Metanephros (tissue), 2 donors: ENCODE data around the genes DNHD1, TAF10, OR2D2 and RBMXL2.

DNA sequence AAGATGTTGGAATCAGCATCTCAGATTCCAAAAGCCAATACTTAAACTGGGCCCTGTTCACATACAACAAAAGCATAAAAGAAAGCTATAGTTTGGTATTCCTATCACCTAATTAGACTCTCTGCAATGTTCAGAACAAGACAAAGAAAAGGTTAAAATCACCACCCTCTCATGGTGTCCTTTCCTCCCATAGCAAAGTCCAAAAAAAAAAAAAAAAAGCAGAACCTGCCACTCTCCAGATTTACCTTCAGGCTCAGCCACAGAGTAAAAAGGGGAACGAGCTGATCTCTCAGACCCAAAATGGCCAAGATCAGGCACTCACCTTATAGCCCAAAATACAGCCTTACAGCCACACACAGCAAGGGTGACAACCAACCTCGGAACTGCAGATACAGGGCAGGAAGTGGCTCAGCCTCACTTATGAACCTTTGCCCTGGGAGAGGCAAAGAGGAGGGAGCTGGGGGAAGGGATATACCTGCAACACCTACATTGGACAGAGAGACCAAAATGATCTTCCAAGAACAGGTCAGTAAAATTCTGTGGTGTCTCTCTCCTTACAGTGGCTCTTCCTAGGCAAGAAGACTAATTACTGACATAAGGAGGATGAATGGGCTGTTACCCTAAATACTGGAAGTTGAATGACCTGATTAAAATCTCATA is 4.5 kb downstream of the FHIP1B start:
- RAMPAGE, long total RNA = no peak

DNA sequence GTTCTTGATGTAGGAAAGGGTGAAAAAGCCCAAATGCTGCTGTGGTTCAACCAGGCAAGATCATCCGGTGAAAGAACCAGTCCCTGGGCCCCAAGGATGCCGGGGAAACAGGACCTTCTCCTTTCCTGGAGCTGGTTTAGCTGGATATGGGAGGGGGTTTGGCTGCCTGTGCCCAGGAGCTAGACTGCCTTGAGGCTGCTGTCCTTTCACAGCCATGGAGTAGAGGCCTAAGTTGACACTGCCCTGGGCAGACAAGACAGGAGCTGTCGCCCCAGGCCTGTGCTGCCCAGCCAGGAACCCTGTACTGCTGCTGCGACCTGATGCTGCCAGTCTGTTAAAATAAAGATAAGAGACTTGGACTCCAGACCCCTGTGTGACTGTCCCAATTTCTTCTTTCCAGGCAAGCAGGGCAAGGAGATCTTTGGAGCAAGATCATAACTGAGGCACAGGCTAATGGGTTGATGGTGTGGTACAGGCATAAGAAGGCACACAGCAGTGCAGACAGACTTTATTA is 4.4 kb downstream of the SMPD1 start:
- RAMPAGE, long total RNA = no peak

DNA sequence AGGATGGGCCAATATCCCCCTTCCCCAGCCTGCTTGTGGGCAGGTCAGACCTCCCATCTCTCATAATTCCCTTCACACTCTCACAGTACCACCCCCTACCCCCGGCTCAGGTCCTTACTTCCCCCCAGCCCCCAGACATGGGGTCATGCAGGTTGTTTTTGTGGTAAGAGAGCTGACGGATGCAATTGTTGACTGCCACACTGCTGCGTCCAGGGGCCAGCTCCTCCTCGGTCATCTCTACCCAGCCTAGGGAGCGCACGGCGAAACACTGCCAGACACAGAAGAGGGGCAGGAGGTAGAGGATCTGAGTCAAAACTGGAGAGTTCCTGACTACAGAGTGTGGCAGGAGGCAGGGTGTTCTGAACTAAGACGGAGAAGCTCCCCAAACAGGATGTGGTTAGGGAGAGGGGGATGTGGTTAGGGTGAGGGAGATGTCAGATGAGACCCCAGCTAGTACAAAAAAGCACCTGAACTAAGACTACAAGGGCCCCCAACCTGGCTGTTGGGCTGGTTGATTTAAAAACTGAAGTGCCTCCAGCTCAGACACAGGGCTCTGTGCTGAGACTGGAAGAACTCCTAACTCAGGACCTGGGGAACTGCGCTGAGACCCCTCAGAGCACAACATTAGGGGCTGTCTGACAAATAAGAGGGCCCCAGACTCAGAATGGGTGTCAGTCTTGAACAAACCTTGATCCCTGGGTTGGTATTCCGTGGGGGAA is 12.3 kb downstream of the SMPD1 start:
- RAMPAGE, long total RNA = no peak

- RAMPAGE, long total RNA = no peak
These were observed at the start of gene DNHD1 for GRCh38 chr11:6496883-6497788. Gene DNHD1, plus strand, starts transcription at chr11:6497280.

- RAMPAGE, long total RNA = no peak
These were observed 32.2 kb downstream of the RRP8 start for GRCh38 chr11:6571238-6571567.

GRCh38 chr11:6576591-6576991 is 26.8 kb downstream of the RRP8 start:
- RAMPAGE, long total RNA = no peak

DNA sequence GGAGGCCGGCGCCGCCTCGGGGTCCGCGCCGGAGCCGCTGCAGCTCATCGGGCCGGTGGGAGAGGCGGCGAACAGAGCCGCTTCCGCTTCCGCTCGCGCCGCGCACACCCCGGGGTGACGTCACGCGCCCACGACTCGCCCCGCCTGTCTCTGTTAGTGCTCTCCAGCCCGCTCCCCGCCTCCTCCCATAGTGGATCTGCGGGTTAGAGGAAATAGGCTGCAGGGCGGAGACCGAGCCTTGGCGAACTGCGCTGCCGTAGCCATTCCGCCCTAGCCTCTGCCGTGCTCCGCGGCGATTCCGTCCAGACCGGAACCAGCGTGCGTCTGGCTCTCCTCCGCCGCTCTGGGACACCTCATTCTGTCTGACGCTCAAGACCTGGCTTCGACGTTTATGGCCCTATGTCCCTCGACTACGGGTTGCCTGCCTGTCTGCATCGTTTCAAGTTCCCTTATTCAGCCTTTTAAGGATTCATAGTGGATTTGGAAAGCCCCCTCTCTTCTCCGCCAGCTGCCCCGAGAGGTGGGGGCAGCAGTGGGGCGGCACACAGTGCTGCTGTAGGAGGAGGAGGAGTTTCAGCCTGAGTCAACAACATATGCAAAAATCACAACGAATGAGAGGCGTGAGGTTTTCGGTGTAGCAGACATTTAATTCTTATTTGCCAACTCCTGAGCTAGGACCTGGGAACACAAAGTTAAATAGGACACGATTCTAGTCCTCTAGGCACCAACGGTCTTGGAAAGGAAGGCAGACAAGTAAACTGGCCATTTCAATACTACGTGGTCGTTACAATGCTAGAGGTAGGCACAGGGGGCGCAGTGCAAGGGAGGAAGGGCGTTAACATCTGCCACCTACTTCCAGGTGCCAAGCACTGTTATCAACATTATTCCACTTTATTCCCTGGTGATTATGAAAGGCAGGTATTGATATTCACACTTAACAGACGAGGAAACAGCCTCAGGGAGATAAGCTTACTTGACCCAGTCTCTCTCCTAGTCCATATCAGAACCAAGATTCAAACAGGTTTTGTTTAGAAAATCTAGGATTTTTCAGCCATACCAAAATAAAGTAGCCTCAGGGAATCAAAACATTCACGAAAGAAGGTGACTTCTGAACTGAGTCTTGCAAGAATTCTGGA is at the start of gene TAF10:
TSS of gene TAF10 (minus strand) at position 75 of the 1,136 bp plus-strand sequence.
- RAMPAGE, long total RNA = no peak

DNA sequence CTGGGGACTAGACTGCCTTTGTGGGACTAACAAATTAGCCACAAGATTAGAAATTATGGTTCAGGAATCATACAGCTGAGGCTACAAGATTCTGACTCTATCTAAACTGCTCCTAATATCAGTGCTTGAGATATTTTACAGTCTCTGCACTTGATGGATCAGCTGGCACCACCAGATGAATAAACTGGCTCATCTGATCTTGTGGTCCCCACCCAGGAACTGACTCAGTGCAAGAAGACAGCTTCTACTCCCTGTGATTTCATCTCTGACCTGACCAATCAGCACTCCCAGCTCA is 10.7 kb upstream of the MRPL17 start:
- RAMPAGE, long total RNA = no peak

DNA sequence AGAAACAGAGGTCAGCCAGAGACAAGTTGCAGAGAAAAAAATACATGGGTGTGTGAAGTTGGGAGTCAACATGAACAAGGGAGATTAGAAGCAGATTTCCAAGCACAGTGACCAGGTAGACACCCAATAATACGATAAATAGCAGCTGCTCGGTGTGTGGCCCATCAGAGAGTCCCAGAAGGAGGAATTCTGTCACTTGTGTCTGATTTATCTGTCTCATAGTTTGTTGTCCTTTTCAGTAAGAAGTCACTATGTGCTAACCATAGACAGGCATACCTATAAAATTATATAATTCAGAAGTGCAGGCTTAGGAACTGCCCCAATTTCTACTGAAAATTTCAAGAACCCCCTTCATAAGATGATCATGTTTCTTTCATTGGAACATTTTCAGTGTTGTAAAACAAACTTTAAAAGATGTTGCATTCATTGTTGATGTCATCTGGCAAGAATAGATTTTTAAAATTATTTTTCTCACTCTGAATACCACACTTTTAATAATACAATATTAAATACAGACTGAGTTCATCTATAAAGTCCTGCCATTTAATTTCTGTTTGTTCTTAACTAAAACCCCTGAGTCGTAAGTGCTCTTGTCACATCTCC is at the start of gene OR2D2:
TSS of gene OR2D2 (minus strand) at position 220 of the 603 bp plus-strand sequence.
- RAMPAGE, long total RNA = no peak

DNA sequence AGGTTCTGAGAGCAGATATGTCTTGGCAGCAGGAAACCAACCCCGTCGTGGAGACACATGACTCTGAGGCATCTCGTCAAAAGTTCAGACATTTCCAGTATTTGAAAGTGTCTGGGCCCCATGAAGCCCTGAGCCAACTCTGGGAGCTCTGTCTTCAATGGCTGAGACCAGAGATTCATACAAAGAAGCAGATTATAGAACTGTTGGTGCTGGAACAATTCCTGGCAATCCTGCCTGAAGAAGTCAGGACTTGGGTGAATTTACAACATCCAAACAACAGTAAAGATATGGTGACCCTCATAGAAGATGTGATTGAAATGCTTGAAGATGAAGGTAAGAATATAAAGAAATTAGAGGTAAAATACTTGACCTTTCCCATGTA is 6.1 kb downstream of the ZNF215 start:
- RAMPAGE, long total RNA = no peak

DNA sequence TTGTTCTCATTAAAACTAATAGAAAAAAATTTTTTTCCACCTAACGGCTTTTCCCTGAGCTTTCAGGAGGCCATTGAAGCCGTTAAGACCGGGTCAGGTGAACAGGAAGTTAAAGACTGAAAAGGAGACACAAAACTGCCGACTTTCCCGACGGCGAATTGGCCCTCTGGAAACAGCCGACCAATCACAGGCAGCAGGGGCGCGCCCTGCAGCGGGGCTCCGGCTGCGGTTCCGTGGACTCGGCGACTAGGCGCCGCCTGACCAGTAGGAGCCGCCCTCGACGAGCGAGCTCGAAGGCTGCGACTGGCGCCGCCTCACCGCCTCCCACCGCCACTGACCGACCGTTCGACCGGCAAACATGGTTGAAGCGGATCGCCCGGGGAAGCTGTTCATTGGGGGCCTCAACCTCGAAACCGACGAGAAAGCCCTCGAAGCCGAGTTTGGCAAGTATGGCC is at the start of gene RBMXL2:
TSS of gene RBMXL2 (plus strand) at position 236 of the 455 bp plus-strand sequence.
- RAMPAGE, long total RNA = no peak

GRCh38 chr11:7252313-7253355 is 930 bp downstream of the SYT9 start:
- RAMPAGE, long total RNA = no peak

GRCh38 chr11:7525424-7525848 is 11.6 kb downstream of the PPFIBP2 start:
- RAMPAGE, long total RNA = no peak

GRCh38 chr11:7605147-7606331 is 67.8 kb downstream of the CYB5R2 start:
- RAMPAGE, long total RNA = start-site peak on the plus strand at chr11:7605790-7605886, 73 and 63 reads in 2 replicates

- RAMPAGE, long total RNA = no peak
These were observed 25.2 kb downstream of the OR10A6 start for GRCh38 chr11:7905407-7906727.

DNA sequence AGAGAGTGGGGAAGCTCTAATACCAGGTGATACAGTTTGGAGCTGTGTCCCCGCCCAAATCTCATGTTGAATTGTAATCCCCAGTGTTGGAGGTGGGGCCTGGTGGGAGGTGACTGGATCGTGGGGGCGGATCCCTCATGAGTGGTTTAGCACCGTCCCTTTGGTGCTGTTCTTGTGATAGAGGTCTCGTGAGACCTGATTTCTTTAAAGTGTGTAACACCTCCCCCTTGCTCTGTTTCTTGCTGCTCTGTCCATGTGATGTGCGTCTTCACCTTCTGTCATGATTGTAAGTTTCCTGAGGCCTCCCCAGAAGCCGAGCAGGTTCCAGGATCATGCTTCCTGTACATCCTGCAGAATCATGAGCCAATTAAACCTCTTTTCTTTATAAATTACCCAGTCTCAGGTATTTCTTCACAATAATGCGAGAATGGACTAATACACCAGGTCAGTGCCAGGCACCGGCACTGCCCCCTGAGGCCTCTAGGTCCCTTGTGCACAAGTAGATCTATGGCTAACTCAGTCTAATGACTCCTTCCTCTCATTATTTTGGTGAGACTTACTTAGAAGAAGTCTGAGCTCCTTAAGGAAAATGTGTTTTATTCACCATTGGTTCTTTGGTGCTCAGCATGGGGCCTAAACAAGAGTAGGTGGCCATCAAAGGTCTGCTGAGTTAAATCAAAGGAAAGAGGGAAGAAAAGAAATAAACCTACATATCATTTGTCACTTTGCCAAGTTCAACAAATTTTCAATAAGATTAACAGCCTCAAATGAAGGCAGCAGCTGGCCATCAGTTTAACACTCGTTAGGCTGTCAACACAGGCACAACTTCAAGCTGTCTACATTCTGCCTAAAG is 40.6 kb downstream of the TRIM66 start:
- RAMPAGE, long total RNA = no peak

DNA sequence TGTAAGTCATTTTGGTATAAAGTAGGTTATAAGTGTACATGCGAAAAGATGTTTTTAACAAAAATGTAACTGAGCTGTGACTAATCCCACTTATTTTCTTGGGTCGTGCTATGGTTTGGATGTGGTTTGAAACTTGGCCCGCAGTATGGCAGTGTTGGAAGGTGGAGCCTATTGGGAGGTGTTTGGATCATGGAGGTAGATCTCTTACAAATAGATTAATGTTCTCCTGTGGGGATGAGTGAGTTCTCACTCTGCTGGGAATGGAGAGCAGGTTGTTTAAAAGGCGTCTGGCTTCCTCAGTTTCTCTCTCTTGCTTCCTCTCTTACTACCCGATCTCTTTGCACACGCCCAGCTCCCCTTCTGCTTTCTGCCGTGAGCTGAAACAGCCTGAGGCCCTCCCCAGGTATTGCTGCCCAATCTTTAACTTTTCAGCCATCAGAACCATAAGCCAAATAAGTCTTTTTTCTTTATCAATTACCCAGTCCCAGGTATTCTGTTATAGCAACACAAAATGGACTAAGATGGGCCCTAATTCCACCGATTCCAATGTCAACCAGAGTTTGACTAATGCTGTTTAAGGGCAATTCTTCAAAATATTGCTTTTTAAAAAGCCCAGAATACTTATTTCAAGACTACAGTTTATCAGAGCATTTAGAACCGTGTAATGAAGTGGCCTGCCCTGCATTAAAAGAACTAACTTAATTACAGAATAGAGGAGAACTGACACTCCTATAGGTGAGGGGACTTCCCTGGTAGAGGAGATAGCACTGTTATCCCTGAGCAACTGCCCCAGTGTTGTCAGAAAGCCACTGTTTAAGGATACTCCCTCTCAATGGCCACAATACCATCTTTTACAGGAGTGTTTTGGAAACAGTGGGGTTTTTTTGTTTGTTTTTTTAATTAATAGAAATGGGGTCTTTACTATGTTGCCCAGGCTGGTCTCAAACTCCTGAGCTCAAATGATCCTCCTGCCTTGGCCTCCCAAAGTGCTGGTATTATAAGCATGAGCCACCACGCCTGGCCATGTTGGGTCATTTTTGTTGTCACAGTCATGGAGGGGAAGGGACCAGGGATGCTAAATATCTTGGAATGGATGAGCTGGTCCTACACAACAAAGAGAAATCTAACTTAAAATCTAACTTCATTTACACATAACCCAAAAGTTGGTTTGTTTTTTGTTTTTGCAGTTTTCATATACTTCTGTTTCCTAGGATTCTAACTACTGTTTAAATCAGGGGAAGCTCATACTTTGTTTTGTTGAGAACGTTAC is 7.6 kb downstream of the RPL27A start:
- RAMPAGE, long total RNA = no peak

GRCh38 chr11:8692424-8693072 is 10.0 kb downstream of the RPL27A start:
- RAMPAGE, long total RNA = no peak

GRCh38 chr11:8733670-8734318 is 51.2 kb downstream of the RPL27A start:
- RAMPAGE, long total RNA = no peak

- RAMPAGE, long total RNA = no peak
These were observed 43.9 kb downstream of the DENND2B start for GRCh38 chr11:8766172-8767441.